ENCODE data around the gene C1QTNF4.

- PRO-cap, result no peak
Measured at GRCh38 chr11:46434815-46435369, 43.3 kb upstream of the CHRM4 start.

GRCh38 chr11:46492449-46492845 lies 100.9 kb upstream of the CHRM4 start:
- PRO-cap, result no peak

- PRO-cap, result unidirectional peak, plus-strand start at chr11:46649395
Measured at GRCh38 chr11:46648998-46649811, 31.9 kb downstream of the ATG13 start.

- PRO-cap, result no peak
Measured at GRCh38 chr11:46678629-46679659, 21.5 kb downstream of the ARHGAP1 start.

GRCh38 chr11:46697166-46697682 lies 3.2 kb downstream of the ARHGAP1 start:
- PRO-cap, result no peak

DNA sequence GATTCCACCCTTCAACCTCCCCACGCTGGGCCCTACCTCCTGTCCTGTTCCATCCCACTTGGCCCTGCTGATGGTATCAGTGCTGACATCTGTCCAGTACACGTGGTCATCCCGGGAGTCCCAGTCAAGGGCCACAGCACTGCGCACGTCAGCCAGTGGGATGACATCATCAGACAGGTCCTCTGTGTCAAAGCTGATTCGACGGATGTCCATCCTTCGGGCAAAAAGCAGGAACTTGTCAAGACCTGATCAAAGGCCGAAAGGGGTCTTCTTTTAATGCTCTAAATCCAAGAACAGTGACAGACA lies 32.1 kb downstream of the LRP4 start:
- PRO-cap, result no peak

DNA sequence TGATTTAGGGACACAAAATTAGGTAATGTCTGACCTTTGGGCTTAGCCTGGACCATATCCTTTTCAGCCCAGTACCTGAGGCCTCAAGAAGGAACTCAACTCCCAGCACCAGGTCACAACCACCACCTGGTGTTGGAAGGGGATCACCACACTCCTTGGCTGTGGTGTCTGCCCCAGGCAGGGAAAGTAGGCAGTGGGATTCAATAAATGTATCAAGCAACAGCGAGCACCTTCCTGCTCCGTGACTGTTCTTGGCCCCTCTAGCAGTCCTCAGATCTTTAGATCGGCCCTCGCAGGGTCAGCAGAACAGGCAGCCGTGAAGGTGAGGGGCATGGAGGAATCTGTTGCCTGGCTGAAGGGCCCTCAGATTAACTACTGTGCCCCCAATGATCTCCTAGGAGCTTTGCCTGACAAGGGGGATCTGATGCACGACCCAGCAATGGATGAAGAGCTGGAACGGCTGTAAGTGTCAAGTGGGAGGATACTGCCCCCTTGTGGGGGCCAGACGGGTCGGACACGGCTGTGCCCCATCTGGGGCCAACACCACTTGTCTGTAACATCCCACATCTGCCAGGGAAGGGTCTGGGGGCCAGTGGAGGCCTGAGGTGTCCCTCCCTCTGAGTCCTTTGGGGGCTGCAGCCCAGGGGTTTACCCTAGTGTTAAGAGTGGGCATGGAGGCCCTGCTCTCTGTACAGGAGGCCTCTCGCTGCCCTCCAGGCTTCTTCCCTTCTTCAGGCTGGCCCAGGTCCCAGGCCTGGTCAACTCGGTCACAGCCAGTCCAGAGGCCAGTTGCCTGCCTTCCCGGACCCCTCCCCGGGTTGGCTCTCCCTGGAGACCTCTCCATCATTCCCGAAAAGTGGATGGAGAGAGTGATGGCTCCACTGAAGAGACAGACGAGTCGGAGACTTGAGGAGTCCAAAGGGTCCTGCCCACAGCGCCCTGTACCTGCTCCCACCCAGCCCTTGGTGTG lies 15.7 kb downstream of the ARFGAP2 start:
- PRO-cap, result no peak

GRCh38 chr11:47172466-47173260 lies 4.0 kb downstream of the ARFGAP2 start:
- PRO-cap, result no peak

GRCh38 chr11:47186491-47186857 lies 240 bp upstream of the PACSIN3 start:
- PRO-cap, result bidirectional peak, plus-strand start at chr11:47186544, minus-strand start at chr11:47186407

- PRO-cap, result no peak
Measured at GRCh38 chr11:47212972-47213488, 1.7 kb upstream of the DDB2 start.

DNA sequence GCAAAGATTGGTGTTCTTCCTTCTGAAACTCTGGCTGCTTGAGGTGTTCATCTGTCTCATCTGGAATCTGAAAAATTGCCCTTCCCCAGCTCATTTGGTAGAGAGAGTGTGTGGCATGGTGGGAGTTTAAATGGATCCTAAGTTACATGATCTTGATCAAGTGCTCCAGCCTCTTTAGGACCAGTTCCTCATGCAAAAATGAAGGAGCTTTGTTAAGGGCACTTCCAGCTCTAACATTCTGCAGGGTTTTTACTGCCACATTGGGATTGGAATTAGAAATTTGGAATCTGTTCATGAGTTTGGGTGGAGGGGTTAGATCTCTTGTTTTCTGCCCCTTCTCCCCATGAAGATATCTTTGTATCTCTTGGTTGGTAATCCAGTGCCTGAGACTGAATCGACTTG lies 34.3 kb downstream of the NR1H3 start:
- PRO-cap, result no peak

- PRO-cap, result no peak
Measured at GRCh38 chr11:47309048-47309644, 43.4 kb downstream of the MYBPC3 start.

- PRO-cap, result no peak
Measured at GRCh38 chr11:47337226-47337971, 15.1 kb downstream of the MYBPC3 start.

- PRO-cap, result no peak
Measured at GRCh38 chr11:47357995-47358571, 5.6 kb upstream of the MYBPC3 start.

DNA sequence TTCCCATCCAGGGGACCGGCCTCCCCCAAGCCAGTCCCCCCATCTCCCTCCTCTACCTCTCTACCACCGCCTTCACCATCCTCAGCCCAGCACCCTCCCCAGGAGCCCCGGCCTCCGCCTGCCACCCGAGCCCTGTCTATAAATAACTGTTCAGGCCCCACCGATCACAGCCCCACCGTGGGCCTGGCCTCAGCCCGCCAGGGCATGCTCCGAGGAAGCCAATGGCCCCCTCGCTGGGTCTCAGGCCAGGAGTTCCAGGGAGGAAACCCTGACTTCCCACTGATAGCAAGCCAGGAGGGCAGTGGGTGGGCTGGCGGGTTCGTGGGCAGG lies 458 bp downstream of the SPI1 start:
- PRO-cap, result no peak

GRCh38 chr11:47380782-47381202 lies 2.4 kb upstream of the SPI1 start:
- PRO-cap, result no peak

DNA sequence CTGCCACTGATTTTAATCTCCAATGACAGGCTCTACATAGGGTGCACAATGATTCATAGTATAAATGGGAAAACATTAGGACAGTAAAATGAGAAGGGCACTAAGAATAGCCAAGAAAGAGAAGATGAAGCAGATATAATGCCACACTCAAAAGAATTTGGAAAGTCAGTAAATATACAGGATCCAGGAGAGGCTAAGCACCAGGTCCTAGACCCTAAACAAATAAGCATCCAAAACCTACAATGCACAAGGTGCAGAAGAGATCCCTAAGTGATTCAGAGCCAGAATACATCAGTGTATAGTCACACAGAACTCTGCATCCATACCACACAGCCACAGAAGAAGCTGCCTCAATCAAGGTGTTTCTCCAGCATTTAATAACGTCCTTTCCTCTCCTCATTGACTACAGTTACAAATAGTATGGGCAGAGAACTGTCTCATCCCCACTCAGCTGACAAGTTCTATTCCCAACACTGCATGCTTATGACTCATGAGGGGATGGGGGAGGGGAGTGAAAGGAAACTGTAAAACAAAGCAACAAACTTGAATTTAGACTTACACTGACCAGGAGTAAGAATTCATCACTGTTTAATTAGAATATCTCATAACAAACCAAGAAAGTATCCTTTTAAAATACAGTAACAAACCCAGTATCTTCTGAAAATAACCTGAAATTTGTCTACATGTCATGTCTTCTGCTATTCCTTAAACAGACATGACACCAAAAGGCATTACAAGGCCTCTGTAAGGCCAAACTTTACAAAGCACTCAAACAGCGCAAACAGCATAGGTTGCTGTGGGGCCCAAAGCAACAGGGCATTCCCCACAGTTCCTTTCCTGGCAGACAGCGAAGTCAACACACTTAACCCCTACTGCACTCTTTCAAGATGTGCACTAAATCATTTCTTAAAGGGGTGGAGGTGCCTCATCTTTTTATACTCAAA lies 29.4 kb downstream of the CELF1 start:
- PRO-cap, result unidirectional peak, minus-strand start at position 456 of the sequence

DNA sequence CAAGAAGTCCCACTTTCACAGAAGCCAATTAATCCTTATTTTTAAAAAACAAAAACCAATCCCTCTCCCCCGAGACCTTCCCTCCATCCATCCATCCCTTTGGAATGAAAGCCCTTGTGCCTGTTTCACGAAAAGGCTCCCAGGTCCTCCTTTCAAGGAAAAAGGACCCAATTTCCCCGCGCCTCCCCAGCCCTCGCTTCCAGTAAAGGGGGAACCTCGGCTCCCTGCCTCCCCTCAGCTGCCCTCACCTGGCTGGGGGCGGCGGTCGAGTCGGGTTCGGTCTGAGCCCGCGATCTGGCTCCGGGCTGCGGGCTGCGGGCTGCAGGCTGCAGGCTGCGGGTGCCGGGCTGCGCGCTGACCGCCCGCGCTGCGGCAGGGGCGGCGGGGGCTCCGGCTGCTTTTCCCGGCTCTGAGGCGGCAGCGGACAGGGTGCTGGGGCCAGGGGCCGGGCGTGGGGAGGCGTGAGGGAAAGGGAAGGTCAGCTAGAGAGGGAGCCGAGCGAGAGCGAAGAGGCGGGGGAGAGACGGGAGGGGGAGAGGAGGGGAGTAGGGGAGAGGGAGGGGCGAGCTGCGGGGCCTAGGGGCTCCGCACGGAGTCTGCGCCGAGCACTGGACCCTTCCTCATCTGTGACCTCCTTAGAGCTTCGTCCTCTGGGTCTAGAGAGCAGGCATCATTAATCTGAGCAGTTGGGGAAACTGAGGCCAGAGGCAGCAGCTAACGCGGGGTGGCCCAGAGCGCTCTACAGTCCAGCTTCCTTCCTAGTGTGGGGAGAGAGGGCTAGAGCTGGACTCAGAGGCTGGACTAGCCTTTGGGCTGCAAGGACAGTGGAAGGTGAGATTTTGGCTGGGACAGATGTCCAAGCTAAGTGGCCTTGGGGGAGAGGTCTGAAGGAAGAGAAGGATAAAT lies at the start of gene C1QTNF4:
TSS of gene C1QTNF4 (minus strand) at position 512 of the 906 bp plus-strand sequence.
- PRO-cap, result no peak

DNA sequence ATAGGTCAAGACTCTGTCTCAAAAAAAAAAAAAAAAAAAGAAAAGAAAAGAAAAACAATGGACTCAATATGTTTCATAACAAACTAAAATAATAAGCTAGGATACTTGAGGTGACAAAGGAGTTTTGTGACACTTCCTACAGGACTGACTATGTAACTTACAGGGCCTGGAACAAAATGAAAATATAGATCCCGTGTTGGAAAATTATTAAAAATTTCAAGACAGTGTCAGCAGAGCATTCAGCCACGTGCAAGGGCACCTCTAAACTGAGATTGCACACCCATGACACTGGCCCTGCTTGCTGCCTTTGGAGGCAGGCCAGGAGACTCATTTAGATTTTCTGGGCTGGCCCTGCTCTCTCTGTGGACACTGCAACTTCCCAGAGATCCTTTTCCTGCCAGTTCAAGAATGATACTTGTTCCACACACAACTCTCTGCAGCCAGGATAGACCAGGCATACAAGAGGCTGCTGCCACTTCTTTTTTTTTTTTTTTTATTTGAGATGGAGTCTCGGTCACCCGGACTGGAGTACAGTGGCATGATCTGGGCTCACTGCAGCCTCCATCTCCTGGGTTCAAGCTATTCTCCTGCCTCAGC lies 56.7 kb upstream of the PTPRJ start:
- PRO-cap, result no peak

GRCh38 chr11:47950620-47950977 lies 29.8 kb upstream of the PTPRJ start:
- PRO-cap, result no peak

All from bronchial lymph node (tissue), 1 donor.